Heart left ventricle (tissue), 7 donors: ENCODE measurements around the genes JOSD2, KLK9, KLK14, LIM2 and ZNF350.

DNA sequence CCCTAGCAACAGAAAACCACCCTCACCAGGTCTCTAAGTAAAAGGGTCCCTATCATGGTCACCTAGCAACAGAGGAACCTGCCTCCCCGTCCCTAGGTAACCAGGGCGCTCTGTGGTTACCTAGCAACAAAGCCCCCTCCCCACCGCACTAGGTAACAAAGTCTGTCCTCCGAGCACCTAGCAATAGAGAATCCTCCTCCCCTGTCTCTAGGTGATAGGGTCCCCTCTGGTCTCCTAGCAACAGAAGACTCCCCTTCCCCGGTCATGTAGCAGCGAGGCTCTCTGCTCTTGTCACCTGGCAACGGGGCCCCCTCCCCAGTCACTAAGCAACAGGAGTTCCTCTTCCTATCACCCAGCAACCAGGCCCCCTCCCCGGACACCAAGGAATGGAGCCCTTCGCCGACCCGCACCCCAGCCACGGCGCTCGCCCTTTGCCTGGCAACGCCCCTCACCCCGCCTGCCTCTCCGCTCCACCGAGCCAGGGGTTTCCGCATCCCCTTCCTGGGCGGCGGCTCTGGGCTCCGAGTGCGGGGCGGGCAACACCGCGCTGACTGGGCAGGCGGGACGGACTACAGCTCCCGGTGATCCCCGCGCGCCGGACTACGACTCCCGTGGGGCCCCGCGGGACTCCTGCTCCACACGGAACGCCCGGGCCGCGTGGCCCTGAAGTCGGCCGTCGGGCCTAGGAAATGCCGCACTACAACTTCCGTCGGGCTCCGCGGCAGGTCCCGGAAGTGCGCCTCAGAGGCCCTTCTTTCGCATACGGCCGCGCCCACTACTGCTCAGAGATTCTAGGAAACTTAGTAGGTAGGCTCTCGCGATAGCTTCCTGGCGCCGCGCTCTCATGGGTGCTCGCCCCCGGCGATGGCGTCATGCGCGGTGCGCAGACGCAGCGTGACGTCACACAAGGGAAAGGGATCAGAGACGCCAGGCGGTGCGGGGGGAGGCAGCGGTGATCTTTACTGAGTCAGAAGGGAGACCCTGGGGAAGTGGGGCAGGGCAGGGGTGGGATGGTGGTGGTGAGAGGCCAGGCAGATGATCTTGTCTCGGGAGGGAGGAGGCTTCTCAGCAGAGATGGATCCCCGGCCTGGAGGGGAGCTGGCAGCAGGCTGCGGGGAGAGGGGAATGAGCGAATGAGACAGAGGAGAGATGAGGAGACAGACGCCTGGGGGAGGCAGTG, at the start of gene JOSD2:
TSS of gene JOSD2 (minus strand) at position 527 of the 1,180 bp plus-strand sequence.
- PRO-cap, 6 experiments, result peak in 6 of 6 experiments; most common plus-strand start position 921 of the sequence (in 4); most common minus-strand start position 459 of the sequence (in 4)
- RAMPAGE, long total RNA, 2 experiments, result start-site peak on the minus strand in 2 of 2 experiments, centred at positions 502 to 524 of the sequence, 47 to 108 reads per replicate
- RRBS, result 1% methylated on average over 21 of the region's 80 CpGs

DNA sequence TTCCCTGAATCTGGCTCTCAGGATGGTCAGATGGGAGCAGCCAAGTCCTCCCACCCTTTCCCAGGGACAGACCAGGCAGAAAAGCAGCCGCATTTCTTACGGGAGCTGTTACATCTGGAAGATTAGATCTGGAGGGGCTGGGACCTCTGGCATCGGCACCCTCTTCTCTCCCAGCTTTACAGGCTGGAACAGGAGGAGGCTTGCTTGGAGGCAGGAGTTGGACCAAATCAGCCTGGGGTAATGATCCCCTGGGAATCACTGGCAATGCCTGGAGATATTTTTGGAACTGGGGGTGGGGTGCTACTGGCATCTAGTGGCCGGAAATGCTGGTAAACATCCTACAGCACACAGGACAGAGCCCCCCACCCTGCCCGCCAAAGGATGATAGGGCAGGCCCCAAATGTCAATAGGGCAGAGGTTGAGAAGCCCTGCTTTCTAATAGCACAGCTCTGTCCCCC, 20.9 kb downstream of the LRRC4B start:
- PRO-cap, 6 experiments, result no peak in any of the 6 experiments
- RAMPAGE, long total RNA, 2 experiments, result no peak in any of the 2 experiments
- RRBS, result no CpG with 5 or more reads among the region's 5 CpGs

DNA sequence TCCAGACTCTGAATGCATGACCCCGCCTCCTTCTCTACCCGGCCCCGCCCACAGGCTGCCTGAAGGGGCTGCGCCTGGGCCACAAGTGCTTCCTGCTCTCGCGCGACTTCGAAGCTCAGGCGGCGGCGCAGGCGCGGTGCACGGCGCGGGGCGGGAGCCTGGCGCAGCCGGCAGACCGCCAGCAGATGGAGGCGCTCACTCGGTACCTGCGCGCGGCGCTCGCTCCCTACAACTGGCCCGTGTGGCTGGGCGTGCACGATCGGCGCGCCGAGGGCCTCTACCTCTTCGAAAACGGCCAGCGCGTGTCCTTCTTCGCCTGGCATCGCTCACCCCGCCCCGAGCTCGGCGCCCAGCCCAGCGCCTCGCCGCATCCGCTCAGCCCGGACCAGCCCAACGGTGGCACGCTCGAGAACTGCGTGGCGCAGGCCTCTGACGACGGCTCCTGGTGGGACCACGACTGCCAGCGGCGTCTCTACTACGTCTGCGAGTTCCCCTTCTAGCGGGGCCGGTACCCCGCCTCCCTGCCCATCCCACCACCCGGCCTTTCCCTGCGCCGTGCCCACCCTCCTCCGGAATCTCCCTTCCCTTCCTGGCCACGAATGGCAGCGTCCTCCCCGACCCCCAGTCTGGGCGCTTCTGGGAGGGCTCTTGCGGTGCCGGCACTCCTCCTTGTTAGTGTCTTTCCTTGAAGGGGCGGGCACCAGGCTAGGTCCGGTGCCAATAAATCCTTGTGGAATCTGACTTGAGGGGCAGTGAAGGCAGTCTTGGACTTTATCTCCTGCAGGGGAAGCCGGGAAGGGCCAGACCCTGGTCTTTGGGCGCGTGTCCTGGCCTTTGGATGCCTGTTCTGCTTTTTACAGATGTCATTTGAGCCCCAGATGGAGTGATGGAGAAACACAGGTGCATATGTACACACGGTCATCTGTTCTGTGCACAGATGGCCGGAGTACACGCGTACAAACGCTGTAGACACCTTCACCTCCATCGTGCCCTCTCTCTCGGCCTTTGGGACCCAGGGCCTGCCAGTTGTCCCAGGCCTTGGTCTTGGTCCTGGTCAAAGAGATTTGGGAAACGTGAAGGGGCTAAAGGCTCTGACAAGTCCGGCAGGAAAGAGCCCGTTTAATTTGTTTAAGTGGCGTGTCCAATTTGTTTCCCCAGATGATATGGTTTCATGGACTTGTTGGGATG, 2.2 kb downstream of the CLEC11A start:
- PRO-cap, 6 experiments, result peak in 6 of 6 experiments; most common plus-strand start position 173 of the sequence (in 3)
- RAMPAGE, long total RNA, 2 experiments, result start-site peak on the plus strand in 1 of 2 experiments, centred at position 151 of the sequence, 13 reads per replicate
- RRBS, result 7% methylated on average over 10 of the region's 90 CpGs

DNA sequence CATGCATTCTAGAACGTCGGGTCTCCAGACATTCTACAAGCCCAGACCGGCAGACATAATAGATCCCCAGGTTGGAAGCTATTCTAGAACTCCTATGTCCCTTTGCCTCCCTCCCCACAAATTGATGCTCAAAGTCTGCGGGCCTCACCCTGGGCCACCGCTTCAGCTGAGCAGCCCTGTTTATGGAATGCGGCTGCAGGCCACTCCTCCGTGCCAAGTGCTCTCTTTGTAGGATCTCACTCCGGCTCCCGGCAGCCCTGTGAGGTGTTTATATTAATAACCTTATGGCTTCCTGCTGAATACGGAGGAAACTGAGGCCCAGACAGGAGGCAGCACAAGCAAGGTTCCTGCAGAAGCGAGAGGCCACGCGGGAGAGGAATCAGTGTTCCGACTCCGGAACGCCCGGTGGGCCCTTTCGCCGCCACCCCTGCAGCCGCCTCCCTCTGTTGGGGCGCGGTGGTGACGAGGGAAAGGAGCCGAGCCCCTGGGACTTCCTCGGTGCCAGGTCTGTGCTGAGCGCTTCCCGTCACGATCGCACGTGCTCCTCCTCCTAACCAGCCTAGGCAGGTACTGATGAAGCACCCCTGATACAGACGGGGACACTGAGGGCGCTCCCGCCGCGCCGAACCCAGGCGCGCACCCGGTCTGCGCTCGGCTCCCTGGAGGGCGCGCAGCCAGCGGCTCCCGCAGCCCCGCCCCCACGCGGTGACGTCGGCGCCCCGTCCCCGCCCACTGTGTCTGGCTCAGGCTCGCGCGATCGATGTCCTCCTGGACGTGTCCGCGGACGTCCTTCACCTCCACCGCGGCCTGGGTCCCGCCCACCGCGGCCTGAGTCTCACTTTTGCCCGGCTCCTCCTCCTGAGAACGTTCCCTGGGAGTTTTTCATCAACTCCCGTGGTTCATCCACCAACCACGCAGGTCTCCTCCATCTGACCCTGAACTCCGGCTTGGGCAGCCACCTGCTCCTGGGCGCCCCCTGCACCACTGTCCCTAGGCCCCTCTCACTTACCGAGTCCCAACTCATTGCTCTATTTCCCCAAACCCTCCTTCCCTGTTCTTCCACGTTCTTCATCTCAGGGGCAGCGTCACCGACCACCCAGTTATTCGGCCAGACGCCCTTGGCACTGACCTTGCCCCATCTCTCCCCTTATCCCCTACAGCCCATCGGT, 2.4 kb upstream of the KLK15 start:
- PRO-cap, 6 experiments, result peak in 5 of 6 experiments; most common plus-strand start position 732 of the sequence (in 3); most common minus-strand start position 649 of the sequence (in 2)
- RAMPAGE, long total RNA, 2 experiments, result no peak in any of the 2 experiments
- RRBS, result 6% methylated on average over 8 of the region's 79 CpGs

GRCh38 chr19:50858860-50859323, 4.2 kb downstream of the KLK3 start:
- PRO-cap, 6 experiments, result no peak in any of the 6 experiments
- RAMPAGE, long total RNA, 2 experiments, result no peak in any of the 2 experiments
- RRBS, result no CpG with 5 or more reads among the region's 7 CpGs

DNA sequence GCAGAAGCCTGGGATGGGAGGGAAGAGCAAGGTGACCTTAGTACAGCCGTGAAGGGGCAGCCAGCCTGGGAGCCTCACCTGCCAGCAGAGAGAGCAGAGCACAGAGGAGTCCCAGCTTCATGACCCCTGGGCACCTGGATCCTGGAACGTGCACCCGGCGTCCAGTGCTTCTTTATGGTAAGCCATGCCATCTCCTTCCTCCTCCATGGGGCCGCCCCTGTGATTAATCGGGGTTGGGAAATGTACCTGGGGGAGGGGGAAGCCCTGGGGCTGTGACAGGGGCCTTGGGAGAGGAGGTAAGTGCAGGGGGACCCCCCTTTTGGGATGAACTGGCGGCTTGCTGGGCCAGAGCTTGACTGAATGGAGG, at the start of gene KLK9:
TSS of gene KLK9 (minus strand) at position 166 of the 367 bp plus-strand sequence.
- PRO-cap, 6 experiments, result no peak in any of the 6 experiments
- RAMPAGE, long total RNA, 2 experiments, result no peak in any of the 2 experiments
- RRBS, result no CpG with 5 or more reads among the region's 7 CpGs

GRCh38 chr19:51082521-51083061, at the start of gene KLK14:
TSS of gene KLK14 (minus strand) at chr19:51082887.
- PRO-cap, 6 experiments, result no peak in any of the 6 experiments
- RAMPAGE, long total RNA, 2 experiments, result no peak in any of the 2 experiments
- RRBS, result no CpG with 5 or more reads among the region's 8 CpGs

DNA sequence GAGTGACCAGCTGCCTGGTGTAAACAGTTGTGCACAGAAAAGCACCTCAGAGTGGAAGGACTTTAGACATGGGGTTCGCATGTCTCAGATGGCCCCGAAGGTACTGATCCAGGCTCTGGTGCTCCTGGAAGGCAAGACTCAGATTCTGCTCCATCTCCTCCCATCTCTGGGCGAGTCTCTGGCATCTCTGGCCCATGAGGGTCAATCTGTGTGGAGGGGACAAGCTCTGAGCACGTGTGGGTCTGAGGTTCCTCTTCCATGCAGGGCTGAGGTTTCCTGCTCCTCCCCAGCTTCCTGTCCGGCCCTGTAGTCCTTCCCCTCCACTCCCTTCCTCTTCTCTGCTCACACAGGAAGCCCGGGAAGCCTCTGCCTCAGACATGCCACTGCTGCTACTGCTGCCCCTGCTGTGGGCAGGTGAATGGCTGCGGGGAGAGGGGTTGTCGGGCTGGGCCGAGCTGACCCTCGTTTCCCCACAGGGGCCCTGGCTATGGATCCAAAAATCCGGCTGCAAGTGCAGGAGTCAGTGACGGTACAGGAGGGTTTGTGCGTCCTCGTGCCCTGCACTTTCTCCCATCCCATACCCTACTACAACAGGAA, 14.1 kb upstream of the CD33 start:
- PRO-cap, 6 experiments, result peak in 4 of 6 experiments; most common plus-strand start position 349 of the sequence (in 4); most common minus-strand start position 238 of the sequence (in 1)
- RAMPAGE, long total RNA, 2 experiments, result no peak in any of the 2 experiments
- RRBS, result 45% methylated on average over 1 of the region's 14 CpGs

DNA sequence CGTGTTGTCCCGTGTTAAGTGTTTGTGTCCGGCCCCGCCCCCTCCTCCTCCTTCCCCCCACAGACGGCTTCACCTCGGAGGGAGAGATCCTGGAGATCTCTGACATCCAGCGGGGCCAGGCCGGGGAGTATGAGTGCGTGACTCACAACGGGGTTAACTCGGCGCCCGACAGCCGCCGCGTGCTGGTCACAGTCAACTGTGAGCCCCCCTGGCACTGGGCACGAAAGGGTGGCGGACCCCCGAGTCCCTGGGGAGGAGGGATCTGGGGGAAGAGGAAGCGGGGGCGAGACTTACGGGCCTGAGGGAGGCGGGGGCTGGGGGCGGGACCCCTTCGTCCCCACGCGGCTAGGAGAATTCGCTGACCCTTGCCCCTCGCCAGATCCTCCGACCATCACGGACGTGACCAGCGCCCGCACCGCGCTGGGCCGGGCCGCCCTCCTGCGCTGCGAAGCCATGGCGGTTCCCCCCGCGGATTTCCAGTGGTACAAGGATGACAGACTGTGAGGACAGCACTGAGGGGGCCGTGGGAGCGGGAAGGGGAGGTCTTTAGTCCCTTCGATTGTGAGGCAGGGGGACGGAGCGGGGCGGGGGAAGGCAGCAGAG, 15.1 kb downstream of the VSIG10L start:
- PRO-cap, 6 experiments, result no peak in any of the 6 experiments
- RAMPAGE, long total RNA, 2 experiments, result no peak in any of the 2 experiments
- RRBS, result 3% methylated on average over 3 of the region's 49 CpGs

- PRO-cap, 6 experiments, result no peak in any of the 6 experiments
- RAMPAGE, long total RNA, 2 experiments, result no peak in any of the 2 experiments
- RRBS, result no CpG with 5 or more reads among the region's 17 CpGs
Measured at GRCh38 chr19:51368256-51368587, 581 bp downstream of the CLDND2 start.

DNA sequence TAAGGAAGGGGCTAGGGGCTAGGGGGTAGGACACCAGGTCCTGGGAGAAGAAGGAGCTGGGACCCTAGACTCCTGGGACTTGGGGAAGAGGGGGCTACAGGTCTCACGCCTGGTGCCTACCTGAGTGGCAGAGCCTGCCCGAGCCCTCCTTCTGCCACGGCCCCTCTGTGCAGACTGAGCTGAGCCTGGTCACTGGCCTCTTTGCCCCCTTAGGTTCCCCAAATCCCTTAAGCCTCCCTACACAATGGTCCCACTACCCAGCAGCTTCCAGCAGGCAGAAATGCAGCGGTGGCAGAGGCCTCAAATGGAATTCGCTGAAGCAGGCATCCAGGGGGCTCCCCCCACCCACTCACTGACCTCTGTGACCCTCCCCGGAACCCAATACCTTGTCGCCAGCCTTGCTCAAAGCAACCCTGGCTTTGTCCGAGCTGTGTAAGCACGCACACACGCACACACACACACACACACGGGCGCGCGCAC, at the start of gene LIM2:
TSS of gene LIM2 (minus strand) at position 176 of the 480 bp plus-strand sequence.
- PRO-cap, 6 experiments, result no peak in any of the 6 experiments
- RAMPAGE, long total RNA, 2 experiments, result no peak in any of the 2 experiments
- RRBS, result no CpG with 5 or more reads among the region's 14 CpGs

- PRO-cap, 6 experiments, result no peak in any of the 6 experiments
- RAMPAGE, long total RNA, 2 experiments, result no peak in any of the 2 experiments
- RRBS, result no CpG with 5 or more reads among the region's 11 CpGs
Measured at GRCh38 chr19:51547712-51548948, 16.7 kb upstream of the SIGLEC6 start.

- PRO-cap, 6 experiments, result peak in 6 of 6 experiments; most common plus-strand start chr19:51688437 (in 6); most common minus-strand start chr19:51689002 (in 1)
- RAMPAGE, long total RNA, 2 experiments, result no peak in any of the 2 experiments
- RRBS, result no CpG with 5 or more reads among the region's 23 CpGs
Measured at GRCh38 chr19:51688361-51689091, 4.6 kb upstream of the SPACA6 start.

DNA sequence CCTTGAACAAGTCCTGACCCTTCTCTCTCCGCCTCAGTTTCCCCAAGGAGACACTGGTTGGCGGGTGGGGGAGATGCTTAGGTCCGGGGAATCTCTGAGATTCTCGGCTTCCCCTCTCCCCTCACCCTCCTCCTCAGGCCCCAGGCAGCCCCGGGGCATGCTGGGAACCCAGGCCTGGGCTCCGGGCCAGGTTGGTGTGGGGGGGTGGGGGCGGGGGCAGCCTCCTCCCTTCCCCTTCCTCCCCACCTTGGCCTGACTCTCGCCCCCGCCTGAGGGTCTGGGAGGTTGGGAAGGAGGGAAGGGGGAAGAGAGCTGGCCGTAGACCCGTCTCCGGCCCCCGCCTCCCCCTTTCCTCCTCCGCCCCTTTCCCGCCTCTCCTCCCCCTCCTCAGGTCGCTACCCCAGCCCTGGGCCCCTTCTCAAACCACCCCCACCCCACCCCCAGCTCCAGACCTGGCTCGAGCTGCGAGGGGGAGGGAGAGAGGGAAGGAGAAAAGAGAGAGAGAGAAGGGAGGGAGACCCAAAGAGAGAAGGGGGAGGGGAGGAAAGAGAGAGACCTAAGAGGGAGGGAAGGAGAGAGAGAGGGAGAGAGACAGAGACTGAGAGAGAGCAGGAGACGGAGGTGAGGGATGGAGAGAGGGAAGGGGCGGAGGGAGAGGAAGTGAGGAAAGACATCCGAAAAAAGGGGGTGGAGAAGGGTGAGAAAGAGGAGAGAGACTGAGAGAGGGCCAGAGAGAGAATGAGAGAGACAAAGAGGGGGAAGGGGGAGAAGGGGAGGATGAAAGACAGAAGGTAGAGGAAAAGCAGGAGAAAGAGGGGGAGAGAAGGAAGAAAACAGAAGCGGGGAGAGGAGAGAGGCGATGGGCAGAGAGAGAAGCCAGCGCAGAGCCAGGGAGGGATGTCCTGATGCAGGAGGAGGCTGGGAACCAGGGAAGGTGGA, 2.2 kb upstream of the SPACA6 start:
- PRO-cap, 6 experiments, result peak in 6 of 6 experiments; most common plus-strand start position 272 of the sequence (in 3); most common minus-strand start position 135 of the sequence (in 6)
- RAMPAGE, long total RNA, 2 experiments, result no peak in any of the 2 experiments
- RRBS, result 3% methylated on average over 3 of the region's 24 CpGs

DNA sequence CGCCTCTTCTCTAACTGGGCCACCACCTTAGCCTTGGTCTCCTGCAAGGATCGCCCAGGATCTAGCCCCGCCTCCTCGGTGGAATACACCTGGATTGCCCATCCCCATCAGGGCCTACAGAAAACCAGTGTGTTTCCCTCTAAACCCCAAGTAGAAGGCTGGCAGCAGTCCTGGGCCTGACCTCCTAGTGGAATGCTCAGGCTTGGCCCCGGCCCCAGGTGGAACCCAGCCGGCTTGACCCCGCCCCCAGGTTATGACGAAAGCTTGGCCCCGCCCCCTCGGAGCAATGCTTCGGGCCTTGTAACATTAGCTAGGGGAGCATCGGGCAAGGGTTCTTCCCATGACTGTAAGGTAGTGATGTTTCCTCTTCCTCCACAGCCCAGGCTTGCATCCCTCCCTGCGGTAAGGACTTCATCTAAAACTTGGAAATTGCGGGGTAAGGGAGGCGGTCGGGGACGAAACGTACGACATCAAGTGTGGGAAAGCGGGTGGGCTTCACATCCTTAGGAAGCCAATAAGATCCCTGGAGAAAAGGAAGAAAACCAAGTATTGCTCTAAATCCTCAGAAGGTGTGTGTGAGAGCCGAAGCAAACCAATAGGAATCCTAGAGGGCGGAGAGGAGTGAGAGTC, 9.2 kb downstream of the SPACA6 start:
- PRO-cap, 6 experiments, result peak in 4 of 6 experiments; most common plus-strand start position 306 of the sequence (in 1); most common minus-strand start position 194 of the sequence (in 3)
- RAMPAGE, long total RNA, 2 experiments, result no peak in any of the 2 experiments
- RRBS, result no CpG with 5 or more reads among the region's 22 CpGs

DNA sequence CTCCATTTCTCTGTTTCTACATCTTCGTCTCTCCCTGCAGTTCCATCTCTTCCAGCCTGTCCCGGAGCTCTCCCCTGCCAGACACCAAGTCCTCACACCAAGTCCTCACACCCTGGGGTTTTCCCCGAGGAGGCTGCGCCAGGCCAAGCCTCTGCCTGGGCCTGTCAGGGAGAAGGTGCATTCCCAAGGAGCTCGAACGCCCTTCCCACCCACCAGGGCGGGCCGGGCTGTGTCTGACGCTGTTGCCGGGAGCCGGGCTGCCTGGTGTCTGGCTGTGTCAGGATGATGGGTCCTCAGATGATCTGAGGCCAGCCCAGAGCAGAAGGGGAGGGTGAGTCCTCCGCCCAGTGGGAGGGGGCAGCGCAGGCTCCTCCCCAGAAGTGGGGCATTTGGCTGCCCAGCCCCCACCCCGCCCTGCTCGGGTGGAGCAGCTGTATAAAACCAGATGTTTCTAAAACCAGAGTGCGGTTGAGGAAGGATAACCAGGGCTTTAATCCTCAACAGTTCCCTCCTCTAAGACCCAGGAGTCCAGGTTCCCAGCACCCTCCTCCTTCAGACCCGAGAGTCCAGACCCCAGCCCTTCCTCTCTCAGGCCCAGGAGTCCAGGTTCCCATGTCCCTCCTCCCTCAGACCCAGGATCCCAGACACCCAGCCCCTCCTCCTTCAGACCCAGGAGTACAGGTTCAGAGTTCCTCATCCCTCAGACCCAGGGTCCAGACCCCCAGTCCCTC, 2.4 kb upstream of the HAS1 start:
- PRO-cap, 6 experiments, result peak in 5 of 6 experiments; most common plus-strand start position 465 of the sequence (in 5); most common minus-strand start position 258 of the sequence (in 3)
- RAMPAGE, long total RNA, 2 experiments, result no peak in any of the 2 experiments
- RRBS, result no CpG with 5 or more reads among the region's 17 CpGs

- PRO-cap, 6 experiments, result no peak in any of the 6 experiments
- RAMPAGE, long total RNA, 2 experiments, result no peak in any of the 2 experiments
- RRBS, result no CpG with 5 or more reads among the region's 3 CpGs
Measured at GRCh38 chr19:51743450-51743875, 8.2 kb downstream of the FPR1 start.

- PRO-cap, 6 experiments, result no peak in any of the 6 experiments
- RAMPAGE, long total RNA, 2 experiments, result no peak in any of the 2 experiments
- RRBS, result no CpG with 5 or more reads among the region's 17 CpGs
Measured at GRCh38 chr19:51745937-51746538, 5.6 kb downstream of the FPR1 start.

DNA sequence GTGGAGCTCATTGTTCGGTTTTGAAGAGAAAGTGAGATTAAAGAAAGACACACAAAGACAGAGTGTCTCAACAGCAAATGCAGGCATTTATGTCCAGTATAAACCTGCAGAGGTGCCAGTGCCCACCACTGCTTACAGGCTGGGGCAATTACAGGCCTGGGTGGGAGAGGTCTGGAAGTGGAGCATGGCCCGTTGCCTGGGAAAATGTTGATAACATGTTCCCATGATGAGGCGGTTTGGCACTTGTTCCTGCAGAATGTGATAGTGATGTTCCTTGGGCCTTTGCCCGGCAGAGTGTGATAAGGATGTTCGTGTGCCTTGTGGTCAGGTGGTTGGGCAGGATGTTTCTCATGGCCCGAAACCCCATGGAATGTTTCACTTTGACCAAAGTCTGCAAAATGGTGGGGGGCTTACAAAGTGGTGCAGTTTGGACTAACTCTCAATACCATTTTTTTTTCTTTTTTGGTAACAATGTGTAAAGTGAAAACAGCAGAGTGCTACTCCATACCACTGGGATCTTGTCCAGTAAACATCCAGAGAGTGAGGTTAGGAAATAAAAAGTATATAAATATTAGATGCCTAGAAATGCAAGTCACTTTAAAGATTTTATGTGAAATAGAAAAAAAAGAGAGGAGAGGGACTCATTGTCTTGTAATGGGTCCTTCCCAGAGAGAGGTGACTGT, 5.5 kb downstream of the FPR3 start:
- PRO-cap, 6 experiments, result peak in 1 of 6 experiments; most common plus-strand start position 302 of the sequence (in 1)
- RAMPAGE, long total RNA, 2 experiments, result no peak in any of the 2 experiments
- RRBS, result no CpG with 5 or more reads among the region's 6 CpGs

GRCh38 chr19:51986090-51987221, at the start of gene ZNF350:
TSS of gene ZNF350 (minus strand) at chr19:51986840.
- PRO-cap, 6 experiments, result peak in 6 of 6 experiments; most common plus-strand start chr19:51987012 (in 2); most common minus-strand start chr19:51986854 (in 5)
- RAMPAGE, long total RNA, 2 experiments, result start-site peak on the minus strand in 1 of 2 experiments, at chr19:51986790-51986808 at its widest, 20 reads per replicate
- RRBS, result no CpG with 5 or more reads among the region's 41 CpGs